ENCODE measurements around the genes SLC3A2, MARK2 and NAA40.

GRCh38 chr11:62830639-62831938 is 762 bp downstream of the STX5 start:
- PRO-cap = bidirectional peak, plus-strand start at chr11:62831357, minus-strand start at chr11:62831300; bidirectional peak, plus-strand start at chr11:62831811, minus-strand start at chr11:62831655

GRCh38 chr11:62852741-62853243 is 13.4 kb upstream of the WDR74 start:
- PRO-cap = no peak

DNA sequence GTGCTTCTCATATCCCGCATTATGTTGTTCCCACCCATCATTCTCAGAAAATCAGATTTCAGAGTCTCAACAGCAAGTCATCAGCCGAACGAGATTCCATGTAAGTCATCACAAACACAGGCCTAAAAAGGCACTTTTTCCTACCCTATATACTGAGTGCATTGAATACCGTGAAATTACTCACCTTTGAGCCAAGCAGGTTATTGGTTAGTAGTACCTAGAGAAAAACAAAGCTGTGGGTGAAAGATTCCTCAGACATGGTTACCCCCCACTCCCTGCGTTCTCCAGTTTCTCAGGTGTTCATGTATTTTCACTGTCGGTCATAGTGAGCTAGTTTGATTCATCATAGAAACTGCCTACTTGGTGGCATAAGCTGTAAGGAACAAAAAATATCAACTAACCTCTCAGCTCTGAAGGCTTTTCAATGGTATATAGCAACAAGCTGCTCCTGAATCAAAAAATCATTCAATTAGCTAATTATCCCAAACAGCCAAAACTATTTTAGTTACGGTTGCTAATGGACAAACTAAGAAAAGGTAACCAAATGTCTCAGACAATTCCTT is 14.3 kb upstream of the WDR74 start:
- PRO-cap = no peak

DNA sequence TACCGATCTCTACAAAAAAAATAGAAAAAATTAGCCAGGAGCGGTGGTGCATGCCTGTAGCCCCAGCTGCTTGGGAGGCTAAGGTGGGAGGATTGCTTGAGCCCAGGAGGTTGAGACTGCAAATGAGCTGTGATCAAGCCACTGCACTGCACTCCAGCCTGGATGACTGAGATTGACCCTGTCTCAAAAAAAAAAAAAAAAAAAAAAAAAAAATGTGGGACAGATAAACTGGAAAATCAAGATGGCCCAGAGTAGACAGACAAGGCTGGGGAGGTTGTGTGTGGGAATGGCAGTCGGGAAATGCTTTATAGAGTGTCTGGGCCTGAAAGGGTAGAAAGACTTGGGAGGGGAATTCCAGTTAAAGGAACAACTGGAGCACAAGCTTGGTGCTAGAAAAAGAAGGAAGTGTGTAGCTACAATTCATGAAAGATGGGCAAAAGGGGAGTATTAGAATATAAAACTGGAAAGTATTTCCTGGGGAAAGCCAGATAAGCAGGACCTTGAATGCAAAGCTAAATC is 18.2 kb upstream of the WDR74 start:
- PRO-cap = no peak

GRCh38 chr11:62880631-62881201 is at the start of gene SLC3A2:
SLC3A2 (plus strand) TSS chr11:62880896.
- PRO-cap = bidirectional peak, plus-strand start at chr11:62880896, minus-strand start at chr11:62880777

- PRO-cap = bidirectional peak, plus-strand start at chr11:62881421, minus-strand start at chr11:62881569
These were observed 853 bp downstream of the SLC3A2 start for GRCh38 chr11:62881202-62882295.

DNA sequence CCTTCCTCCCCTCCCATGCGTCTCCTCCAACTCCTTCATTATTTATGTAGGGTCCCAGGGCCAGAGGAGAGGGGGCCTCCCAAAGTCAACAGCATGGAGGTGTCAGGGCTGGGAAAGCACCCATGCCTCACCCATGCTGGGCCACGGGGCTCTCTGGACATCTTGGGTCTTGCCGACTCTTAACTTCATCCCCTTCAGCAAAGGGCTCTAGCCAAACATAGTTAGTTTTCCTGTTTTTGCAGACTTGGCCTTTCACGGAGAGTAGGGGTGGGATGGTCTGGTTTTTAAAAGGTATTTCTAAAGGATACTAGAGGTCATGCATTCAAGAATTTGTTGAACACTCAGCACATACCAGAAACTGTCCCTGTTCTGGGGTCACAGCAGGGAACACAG is 8.2 kb downstream of the SLC3A2 start:
- PRO-cap = no peak

- PRO-cap = unidirectional peak, plus-strand start at chr11:62889836; unidirectional peak, plus-strand start at chr11:62890228
These were observed 9.0 kb downstream of the SLC3A2 start for GRCh38 chr11:62889291-62890541.

GRCh38 chr11:63023624-63024483 is 8.2 kb upstream of the SLC22A8 start:
- PRO-cap = no peak

GRCh38 chr11:63306048-63306542 is 16.4 kb downstream of the SLC22A10 start:
- PRO-cap = no peak

GRCh38 chr11:63531940-63532365 is 4.7 kb upstream of the PLAAT4 start:
- PRO-cap = no peak

GRCh38 chr11:63532889-63533770 is 3.5 kb upstream of the PLAAT4 start:
- PRO-cap = no peak

- PRO-cap = no peak
These were observed 29.9 kb downstream of the ZFTA start for GRCh38 chr11:63738754-63739049.

DNA sequence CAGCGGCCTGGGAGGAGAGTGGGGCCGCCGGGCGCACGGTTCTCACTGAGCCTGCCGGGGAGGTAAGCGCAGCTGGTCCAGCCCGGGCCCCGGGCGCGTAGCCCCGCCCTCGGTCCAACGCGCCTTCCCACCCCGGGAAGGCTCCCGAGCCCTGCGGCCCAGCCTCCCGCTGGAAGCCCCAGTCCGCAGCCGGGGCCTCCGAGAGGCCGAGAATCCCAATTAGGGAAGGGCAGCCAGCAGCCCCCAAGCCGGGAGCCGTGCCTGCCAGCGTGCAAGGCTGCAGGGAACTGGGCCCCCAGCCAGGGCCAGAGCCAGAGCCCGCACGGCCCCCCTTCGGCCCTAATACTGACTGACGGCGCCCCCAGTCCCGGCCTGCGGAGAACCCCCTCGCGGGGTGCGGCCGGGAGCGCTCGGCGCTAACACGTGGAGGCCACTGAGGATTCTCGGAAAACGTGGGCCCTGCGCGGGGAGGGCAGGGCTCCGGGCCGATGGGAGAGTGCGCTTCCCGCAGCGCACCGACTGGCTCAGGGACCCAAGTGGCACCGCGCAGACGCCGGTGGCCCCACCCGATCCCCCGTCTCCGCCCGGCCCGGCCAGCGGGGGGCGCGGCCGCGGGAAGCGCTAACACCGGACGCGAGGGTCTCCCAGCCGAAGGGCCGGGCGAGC is 5.8 kb downstream of the ZFTA start:
- PRO-cap = no peak

DNA sequence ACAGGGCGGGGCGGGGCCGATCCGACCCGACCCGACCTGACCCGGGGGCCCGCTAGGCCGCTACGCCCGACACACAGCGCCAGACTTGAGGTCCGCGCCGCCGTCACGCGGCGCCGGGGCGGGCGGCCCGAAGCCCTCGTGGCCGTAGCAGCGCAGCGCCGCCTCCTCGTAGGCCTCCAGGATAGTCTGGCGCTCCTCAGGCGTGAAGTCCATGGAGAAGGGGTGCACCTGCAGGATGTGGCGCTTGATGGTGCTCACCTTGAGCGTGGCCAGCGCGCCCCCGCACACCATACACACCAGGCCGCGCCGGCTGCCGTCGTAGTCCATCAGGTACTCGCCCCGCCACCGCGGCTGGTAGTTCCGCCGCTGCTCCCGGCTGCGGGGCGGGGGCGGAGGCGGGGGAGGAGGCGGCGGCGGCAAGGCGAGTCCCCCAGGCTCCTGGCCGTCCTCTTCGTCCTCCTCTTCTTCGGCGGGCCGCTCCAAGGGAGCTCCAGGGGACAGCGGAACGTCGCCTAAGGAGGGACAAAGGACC is 5.2 kb downstream of the ZFTA start:
- PRO-cap = no peak

DNA sequence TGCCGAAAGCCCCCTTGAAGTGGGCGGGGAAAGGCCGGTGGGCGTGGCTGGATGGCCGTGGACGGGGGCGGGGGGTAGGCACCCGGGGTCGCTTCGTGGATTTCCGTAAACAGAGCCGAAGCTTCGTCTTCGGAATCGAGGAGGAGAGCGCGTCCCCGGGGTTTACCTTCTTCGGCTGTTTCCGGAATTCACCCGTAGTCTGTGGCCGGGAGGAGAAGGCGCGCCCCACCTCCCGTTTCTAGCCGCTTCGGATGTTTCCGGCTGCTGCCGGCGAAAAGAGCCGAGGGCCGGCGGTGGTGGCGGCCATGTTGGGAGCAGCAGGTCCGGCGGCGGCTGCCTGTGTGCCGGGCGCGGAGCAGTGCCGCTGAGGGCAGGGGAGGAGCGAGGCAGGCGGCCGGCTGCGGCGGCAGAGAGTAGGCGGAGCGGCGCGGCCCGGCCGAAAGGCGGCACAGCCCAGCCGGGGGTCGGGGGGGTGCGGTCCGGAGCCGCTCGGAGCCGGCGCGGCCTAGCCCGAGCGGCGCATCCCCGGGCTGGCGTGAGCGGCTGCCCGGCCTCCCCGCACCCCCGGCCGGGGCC is at the start of gene MARK2:
TSS of gene MARK2 (plus strand) at position 290 of the 576 bp plus-strand sequence.
- PRO-cap = unidirectional peak, plus-strand start at position 306 of the sequence

DNA sequence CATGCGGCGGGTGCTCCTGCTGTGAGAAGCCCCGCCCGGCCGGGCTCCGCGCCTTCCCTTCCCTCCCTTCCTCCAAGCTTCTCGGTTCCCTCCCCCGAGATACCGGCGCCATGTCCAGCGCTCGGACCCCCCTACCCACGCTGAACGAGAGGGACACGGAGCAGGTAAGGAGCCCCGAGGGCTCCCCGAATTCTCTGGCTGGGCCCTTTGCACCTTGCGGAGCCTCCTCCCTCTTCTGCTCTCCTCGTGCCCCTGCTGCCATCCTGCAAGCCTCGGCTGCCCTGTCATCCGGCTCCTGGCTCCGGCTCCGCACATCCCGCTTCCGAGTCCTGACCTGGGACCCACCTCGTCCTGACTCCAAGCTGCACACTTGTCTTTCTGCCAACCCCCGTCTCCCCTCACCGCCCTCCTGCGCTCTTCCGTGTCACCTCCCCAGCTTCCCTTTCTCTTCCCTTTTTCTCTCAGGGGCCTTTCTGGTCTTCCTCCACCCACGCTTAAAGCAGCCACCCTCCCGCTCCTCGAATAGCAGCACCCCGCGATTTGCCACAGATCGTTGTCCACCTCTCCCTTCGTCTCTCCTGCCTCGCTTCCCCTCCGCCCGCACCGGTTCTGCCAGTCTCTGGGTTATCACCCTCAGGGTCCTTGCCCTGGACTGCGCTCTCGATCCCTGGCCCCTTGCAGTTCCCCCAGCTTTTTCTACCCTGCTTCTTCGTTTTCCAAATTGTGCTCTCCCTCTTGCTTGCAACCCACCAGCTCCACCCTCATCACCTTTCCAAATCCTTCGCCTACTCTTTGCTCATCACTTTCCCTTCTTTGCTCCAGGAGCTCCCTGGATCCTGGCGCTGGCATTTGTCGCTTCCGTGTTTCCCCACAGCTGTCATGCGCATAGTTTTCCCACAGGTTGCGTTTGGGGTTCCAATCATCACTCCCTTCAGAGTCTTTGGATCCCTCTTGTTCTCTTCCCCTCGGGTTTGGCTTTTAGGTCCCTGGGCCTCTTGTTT is 787 bp downstream of the MARK2 start:
- PRO-cap = no peak

GRCh38 chr11:63872875-63873188 is 33.9 kb downstream of the MARK2 start:
- PRO-cap = no peak

- PRO-cap = unidirectional peak, plus-strand start at chr11:63938603; bidirectional peak, plus-strand start at chr11:63939002, minus-strand start at chr11:63938721
These were observed at the start of gene NAA40 for GRCh38 chr11:63938302-63939347. NAA40 (plus strand) TSS chr11:63939002.

GRCh38 chr11:64122632-64123439 is 43.1 kb downstream of the MACROD1 start:
- PRO-cap = no peak